Peyer's patch (tissue), 4 donors: ENCODE data around the gene EIF3B.

- PRO-cap: no peak
- RAMPAGE, long total RNA, 4 experiments: no peak in any of the 4 experiments
These were observed 178.3 kb downstream of the ELFN1 start for GRCh38 chr7:1848121-1849007.

- PRO-cap: no peak
- RAMPAGE, long total RNA, 4 experiments: no peak in any of the 4 experiments
These were observed 253.6 kb downstream of the ELFN1 start for GRCh38 chr7:1923682-1924134.

GRCh38 chr7:1927750-1928311 lies 257.8 kb downstream of the ELFN1 start:
- PRO-cap: no peak
- RAMPAGE, long total RNA, 4 experiments: no peak in any of the 4 experiments

DNA sequence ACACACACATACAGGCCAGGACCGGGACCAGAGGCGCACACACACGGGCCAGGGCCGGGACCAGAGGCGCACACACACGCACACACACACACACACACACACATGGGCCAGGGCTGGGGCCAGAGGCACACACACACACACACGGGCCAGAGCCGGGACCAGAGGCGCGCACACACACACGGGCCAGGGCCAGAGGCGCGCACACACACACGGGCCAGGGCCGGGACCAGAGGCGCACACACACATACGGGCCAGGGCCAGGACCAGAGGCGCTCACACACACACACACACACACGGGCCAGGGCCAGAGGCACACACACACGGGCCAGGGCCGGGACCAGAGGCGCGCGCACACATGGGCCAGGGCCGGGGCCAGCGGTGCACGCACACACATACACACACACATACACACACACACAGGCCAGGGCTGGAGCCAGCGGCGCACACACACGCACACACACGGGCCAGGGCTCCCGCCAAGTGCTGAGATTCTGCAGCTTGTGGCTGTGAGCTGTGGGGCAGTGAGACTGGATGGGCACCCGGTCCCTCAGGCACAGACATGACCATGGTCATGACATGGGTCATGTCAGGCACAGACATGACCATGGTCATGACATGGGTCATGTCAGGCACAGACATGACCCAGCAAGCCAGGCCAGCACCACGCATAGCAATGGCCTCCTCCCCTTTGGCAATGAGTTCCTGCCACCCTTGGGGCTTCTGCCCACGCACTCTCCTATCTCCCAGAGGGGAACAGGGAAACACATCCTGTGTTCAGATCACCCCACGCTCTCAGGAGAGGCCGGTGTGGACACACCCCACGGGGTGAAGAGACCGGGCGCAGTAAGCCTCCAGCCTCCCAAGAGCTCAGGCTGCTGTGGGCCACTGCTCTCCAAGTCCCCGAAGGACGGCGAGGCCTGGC lies 269.1 kb downstream of the ELFN1 start:
- PRO-cap: no peak
- RAMPAGE, long total RNA, 4 experiments: no peak in any of the 4 experiments

GRCh38 chr7:2108293-2109718 lies 123.9 kb downstream of the MAD1L1 start:
- PRO-cap: no peak
- RAMPAGE, long total RNA, 4 experiments: no peak in any of the 4 experiments

GRCh38 chr7:2116080-2116493 lies 116.7 kb downstream of the MAD1L1 start:
- PRO-cap: no peak
- RAMPAGE, long total RNA, 4 experiments: no peak in any of the 4 experiments

GRCh38 chr7:2172219-2172757 lies 60.5 kb downstream of the MAD1L1 start:
- PRO-cap: no peak
- RAMPAGE, long total RNA, 4 experiments: no peak in any of the 4 experiments

DNA sequence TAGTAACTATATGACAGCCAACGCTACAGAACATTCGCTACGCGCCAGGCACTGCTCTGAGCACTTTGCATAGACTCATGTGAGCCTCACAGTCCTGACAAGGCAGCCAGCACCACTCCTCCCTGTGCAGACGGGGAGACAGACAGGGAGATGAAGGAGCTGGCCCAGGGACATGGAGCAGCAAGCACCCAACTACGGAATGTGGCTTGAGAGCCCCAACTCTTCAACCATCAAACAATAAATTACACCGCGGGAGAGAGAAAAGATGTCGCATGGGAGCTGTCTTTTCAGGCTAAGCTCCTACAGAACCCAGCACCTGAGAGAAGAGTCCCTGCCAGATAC lies 18.7 kb downstream of the MAD1L1 start:
- PRO-cap: no peak
- RAMPAGE, long total RNA, 4 experiments: no peak in any of the 4 experiments

GRCh38 chr7:2224822-2225390 lies 7.8 kb downstream of the MAD1L1 start:
- PRO-cap: no peak
- RAMPAGE, long total RNA, 4 experiments: no peak in any of the 4 experiments

DNA sequence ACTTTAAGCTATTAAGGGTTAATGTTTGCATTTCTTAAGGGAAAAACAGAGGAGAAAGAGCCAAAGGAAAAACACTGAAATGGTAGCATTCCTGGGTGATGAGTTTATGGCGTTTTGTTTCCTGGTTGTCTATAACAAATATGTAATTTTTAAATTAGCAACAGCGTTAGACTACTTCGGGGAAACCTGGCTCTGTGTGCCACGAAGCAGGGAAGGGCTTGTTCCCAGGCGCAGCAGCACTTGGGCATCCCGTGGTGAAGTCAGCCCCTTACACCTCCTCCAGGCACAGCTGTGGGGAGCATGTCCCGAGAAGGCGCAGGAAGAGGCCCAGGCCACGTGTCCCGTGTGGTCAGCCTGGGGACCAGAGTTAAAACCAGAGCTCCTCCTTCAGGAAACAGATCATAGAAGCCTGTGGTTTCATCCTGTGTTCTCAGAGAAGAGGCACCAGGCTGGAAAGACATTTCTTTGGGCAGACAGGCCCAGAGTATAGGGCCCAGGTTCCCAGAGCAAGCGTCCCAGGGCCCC lies 6.9 kb downstream of the NUDT1 start:
- PRO-cap: no peak
- RAMPAGE, long total RNA, 4 experiments: no peak in any of the 4 experiments

DNA sequence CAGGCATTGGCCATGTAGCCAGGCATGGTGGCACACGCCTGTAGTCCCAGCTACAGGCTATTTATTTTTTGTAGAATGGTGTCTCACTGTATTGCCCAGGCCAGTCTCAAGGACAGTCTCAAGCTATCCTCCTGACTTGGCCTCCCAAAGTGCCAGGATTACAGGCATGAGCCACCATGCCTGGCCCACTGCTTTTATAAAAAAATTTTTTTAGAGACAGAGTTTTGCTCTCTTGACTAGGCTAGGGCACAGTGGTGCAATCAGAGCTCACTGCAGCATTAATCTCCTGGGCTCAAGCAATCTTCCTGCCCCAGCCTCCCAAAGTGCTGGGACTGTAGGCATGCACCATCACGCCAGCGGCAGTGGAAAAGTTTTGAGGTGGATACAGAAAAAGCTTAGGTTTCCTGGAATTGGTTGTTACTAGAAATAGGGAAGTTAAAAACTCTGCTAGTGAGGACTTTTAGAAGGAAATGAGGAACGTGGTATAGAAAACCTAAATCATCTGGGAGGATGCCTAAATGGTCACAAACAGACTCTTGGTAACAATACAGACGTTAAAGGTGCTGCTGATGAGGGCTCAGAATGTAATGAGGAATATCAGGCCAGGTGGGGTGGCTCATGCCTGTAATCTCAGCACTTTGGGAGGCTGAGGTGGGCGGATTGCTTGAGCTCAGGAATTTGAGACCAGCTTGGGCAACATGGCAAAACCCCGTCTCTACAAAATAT lies 10.9 kb upstream of the SNX8 start:
- PRO-cap: no peak
- RAMPAGE, long total RNA, 4 experiments: no peak in any of the 4 experiments

DNA sequence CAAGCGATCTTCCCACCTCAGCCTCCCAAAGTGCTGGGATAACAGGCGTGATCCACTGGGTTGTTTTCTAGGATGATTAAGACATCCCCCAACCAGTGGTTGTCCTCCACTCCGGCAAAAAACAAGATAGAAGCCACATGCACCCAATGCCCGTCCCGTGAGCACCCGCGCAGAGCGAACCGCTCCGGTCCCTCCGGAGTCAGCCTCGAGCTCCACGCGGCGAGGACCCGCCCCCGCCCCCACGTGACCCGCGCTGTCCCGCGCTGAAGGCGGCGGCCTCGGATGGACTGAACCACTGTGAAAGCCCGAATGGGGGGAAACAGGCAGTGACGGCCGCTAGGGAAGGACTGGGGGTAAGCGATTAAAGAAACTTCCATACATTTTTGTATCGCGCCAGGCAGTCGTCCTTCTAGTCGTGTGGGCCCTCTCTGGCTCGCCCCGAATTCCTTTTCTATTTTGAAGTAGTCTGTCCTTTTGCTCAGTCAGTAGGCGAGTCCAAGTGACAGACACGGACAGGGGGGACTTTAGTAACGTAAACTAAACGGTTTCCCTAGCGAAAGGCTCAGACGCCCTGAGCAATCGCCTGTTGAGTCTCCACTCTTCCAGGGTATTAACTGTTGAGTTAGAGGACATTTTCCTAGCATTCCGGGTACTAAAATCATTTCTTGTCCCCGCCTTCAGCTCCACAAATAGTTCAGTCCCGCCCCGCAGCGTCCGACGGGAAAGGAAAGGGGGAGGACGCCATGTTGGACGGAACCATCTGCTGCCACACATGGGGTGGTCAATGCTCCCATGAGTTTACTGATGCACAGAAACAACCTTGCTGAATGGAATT lies 567 bp upstream of the EIF3B start:
- PRO-cap: bidirectional peak, plus-strand start at position 246 of the sequence, minus-strand start at position 216 of the sequence
- RAMPAGE, long total RNA, 4 experiments: start-site peak on the minus strand in 1 of 4 experiments, centred at position 356 of the sequence, 15 reads per replicate

GRCh38 chr7:2354678-2355761 lies at the start of gene EIF3B:
EIF3B (plus strand) TSS chr7:2354827.
- PRO-cap: unidirectional peak, plus-strand start at chr7:2354854; bidirectional peak, plus-strand start at chr7:2355052, minus-strand start at chr7:2354978
- RAMPAGE, long total RNA, 4 experiments: start-site peak on the plus strand in 2 of 4 experiments, at chr7:2355169-2355305 at its widest, 113 to 189 reads per replicate

DNA sequence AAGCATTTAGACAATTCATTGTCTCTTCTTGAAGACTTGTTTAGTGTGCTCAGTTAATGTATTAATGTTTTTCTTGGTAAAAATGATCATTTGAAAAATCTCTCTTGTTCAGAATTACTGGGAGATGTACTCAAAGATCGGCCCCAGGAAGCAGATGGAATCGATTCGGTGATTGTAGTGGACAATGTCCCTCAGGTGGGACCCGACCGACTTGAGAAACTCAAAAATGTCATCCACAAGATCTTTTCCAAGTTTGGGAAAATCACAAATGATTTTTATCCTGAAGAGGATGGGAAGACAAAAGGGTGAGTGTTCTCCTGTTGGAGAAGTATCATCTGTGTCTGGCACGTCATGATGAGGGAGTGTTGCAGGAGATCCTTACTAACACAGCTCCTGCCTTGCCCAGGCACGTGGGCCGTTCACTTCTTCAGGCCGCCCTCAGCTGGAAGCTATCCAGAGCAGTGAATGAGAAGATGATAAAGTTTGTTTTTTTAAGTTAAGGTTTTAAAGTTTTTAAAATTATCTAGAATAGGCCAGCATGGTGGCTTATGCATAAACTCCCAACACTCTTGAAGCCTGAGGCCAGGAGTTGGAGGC lies 6.1 kb downstream of the EIF3B start:
- PRO-cap: no peak
- RAMPAGE, long total RNA, 4 experiments: no peak in any of the 4 experiments

GRCh38 chr7:2390264-2390957 lies 13.0 kb upstream of the CHST12 start:
- PRO-cap: no peak
- RAMPAGE, long total RNA, 4 experiments: no peak in any of the 4 experiments

GRCh38 chr7:2409656-2410386 lies 6.4 kb downstream of the CHST12 start:
- PRO-cap: no peak
- RAMPAGE, long total RNA, 4 experiments: no peak in any of the 4 experiments

GRCh38 chr7:2518545-2519185 lies 909 bp upstream of the LFNG start:
- PRO-cap: no peak
- RAMPAGE, long total RNA, 4 experiments: no peak in any of the 4 experiments

- PRO-cap: no peak
- RAMPAGE, long total RNA, 4 experiments: no peak in any of the 4 experiments
These were observed 6.8 kb downstream of the LFNG start for GRCh38 chr7:2525951-2527114.

GRCh38 chr7:2527115-2527602 lies 7.6 kb downstream of the LFNG start:
- PRO-cap: no peak
- RAMPAGE, long total RNA, 4 experiments: no peak in any of the 4 experiments

DNA sequence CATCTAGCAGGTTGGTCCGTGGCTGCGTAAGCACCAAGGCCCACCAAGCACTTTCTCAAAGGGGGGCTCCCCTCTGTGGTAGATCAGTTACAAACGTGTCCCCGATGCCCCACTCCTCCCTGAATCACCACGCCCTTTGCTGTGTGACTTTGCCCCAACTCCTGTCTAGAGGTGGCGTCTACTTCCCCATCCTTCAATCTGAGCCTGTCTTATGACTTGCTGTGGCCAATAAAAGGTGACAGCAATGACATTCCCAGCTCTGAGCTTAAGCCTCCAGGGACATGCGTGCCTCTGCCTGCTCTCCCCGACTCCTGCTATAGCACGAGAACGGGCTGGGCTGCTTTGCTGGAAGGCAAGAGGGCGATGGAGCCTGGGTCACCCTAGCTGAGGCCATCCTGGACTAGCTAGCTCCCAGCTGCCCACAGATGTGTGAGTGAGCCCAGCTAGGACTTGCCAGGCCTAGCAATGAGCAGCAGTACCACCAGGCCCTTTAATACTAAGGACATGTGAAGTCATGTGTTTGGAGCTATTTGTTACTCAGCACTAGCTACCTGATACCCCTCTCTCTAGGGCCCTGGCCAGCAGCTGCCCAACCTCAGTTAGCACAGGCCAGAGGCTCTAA lies 12.8 kb downstream of the LFNG start:
- PRO-cap: unidirectional peak, minus-strand start at position 126 of the sequence
- RAMPAGE, long total RNA, 4 experiments: no peak in any of the 4 experiments